ENCODE data around the genes EPB41L4B and PALM2AKAP2.

- PRO-cap = bidirectional peak, plus-strand start at chr9:108710304, minus-strand start at chr9:108710046
Measured at GRCh38 chr9:108709777-108710181, 146.0 kb downstream of the ACTL7B start.

GRCh38 chr9:108755496-108755986, 100.2 kb downstream of the ACTL7B start:
- PRO-cap = no peak

DNA sequence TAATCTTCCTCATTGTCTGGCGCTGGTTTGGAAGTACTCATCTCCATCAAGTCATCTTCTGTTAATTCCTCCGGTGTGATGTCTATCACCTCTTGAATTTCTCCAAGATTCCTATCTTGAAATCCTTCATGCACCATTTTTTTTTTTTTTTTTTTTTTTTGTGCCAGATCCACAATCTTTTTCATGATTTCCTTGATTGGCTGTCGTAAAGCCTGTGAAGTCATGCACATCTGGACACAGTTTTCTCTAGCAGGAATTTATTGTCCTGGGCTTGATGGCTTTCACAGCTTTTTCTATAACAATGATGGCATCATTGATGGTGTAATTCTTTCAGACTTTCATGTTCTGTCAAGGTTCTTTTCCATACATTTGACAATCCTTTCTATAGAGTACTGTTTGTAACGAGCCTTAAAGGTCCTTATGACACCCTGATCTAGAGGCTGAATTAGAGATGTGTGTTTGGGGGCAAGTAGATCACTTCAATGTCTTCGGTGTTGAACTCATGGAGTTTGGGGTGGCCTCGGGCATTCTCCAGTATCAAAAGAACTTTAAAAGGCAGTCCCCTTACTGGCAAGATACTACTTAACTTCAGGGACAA, 8.9 kb downstream of the ACTL7A start:
- PRO-cap = no peak

GRCh38 chr9:108968015-108968522, 33.9 kb downstream of the ABITRAM start:
- PRO-cap = no peak

GRCh38 chr9:109042228-109042895, 29.1 kb upstream of the CTNNAL1 start:
- PRO-cap = no peak

DNA sequence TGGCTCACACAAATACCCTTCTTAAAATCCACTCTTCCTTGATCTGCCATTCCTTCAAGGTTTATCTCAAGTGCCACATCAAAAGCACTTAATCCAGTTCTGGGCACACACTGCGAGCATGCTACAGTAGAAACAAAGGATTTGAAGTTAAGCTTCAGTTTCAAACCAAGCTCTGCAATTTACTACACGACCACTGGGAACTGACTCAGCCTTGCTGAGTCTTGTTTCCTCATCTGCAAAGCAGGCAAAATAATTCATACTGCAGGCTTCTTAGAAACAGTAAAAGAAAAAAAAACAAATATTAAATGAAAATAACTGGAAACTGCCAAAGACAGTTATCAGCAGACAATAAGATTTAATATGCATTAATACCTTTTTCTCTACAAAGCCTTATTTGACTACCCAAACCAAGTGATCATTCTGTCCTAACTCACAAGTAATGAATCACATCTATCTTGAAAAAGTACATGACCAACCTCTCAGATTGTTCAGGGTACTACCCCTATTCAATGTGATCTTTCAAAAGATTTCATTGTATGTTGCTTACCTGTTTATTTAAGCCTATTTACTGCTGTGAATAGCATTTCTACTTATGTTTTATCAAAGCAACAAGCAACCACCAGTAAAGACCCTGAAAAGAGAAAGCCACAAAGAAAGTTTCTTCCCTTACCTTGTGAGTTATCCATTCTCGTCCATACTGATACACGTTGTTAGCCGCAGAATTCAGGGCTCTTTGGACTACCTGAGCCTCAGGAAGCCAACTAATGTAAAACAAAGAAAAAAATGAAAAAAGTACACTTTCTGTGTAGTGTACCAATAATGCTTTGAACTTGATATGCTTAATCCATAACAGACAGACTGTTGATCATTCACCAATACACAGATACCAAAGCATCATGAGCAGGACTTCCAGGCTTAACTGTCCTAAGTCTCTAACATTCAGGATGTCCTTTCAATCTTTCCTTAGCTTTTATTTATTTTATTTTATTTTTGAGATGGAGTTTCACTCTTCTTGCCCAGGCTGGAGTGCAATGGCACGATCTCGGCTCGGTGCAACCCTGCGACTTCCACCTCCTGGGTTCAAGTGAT, 50.9 kb upstream of the CTNNAL1 start:
- PRO-cap = no peak

GRCh38 chr9:109274680-109275721, 45.9 kb downstream of the EPB41L4B start:
- PRO-cap = bidirectional peak, plus-strand start at chr9:109275467, minus-strand start at chr9:109275274

DNA sequence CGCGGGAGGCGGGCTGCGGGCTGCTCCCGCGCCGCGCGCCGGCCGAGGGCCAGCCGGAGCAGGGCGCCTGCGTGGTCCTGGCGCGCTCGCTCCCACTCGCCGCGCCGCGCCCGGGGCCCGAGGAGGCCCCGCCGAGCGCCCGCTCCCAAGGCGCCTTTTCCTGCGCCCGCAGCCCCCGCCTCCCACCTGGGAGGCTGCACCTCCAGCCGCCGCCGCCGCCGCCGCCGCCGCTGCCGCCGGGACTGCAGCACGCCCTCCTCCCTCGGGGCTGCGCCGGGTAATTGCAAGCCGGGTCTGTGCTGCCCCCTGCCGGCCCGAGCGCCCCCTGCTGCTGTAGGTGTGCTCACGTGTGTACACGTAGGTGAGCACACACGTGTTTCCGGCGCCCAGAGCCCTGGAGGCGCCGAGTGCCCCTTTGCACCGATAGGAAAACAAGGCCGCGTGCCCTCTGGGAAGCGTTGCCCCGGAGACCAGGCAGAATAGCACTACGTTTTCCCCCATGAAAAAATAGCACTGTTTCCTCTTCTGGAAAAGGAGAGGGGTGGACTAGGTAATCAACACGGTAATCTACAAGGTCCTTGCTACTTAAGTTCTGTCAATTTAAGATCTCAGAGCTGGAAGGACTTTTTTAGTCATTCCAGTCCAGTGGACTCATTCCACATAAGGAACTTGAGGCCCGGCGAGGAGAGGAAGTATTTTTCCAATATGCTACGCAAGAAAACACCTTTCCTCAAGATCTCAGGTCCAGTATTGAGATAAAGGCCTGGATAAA, at the start of gene EPB41L4B:
Gene EPB41L4B (minus strand): TSS at position 256 of the 772 bp plus-strand sequence.
- PRO-cap = unidirectional peak, minus-strand start at position 159 of the sequence; unidirectional peak, minus-strand start at position 196 of the sequence

DNA sequence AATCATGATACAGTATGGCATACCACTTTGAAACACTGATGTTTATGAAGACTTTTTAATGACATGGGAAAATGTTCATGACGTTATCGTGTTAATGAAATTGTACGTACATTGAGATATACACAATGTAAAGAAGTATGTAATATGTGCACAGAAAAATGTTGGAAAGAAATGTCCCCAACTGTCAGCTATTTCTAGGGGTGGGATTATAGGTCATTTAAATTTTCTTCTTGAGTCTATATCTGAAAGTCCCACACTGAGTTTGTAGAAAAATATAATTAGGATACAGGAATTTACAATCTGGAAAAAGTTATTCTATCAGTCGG, 25.6 kb upstream of the EPB41L4B start:
- PRO-cap = no peak

GRCh38 chr9:109487376-109487651, 10.8 kb downstream of the PTPN3 start:
- PRO-cap = no peak

GRCh38 chr9:109770884-109771654, 8.9 kb upstream of the PALM2AKAP2 start:
- PRO-cap = no peak

DNA sequence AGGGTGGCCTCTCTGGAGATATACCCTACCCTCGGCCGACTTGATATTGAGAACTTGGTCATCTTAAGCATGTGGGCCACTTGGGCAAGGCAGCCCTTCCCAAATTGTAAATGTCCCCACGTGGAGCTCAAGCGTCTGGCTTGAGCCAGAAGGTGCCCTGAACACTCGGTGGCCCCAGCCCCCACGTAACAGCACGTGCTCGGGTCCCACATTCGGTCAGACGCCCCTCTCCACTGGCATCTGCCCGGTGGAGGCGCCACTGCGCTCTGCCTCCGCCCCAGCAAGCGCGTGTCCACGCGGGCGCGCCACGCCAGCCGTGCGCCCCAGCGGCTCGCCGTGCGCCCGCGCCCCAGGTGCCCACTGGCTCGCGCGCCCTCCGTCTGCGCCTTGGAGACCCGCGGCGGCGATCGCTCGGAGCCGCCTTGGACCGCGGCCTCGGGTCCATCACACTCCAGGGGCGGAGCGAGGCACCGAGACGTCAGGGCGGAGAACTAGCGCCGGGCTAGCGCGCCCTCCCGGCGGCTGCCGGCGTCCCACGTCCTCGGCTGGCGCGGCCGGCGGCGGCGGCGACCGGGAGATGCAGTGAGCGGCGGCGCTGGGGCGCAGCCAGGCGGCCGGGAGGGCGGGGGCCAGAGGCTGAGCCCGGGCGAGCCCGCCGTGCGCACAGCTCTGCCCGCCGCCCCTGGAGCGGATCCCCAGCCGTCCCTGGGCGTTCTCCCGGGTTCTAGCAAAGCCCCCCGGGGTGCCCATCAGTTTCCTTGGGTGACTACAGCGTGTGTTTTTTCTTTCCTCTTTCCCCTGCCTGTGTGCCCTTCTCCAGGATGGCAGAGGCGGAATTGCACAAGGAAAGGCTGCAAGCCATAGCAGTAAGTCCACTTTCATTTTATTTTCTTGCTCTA, at the start of gene PALM2AKAP2:
Gene PALM2AKAP2 (plus strand): TSS at position 531 of the 899 bp plus-strand sequence.
- PRO-cap = bidirectional peak, plus-strand start at position 531 of the sequence, minus-strand start at position 547 of the sequence

GRCh38 chr9:109780567-109781385, 778 bp downstream of the PALM2AKAP2 start:
- PRO-cap = bidirectional peak, plus-strand start at chr9:109781027, minus-strand start at chr9:109781005

DNA sequence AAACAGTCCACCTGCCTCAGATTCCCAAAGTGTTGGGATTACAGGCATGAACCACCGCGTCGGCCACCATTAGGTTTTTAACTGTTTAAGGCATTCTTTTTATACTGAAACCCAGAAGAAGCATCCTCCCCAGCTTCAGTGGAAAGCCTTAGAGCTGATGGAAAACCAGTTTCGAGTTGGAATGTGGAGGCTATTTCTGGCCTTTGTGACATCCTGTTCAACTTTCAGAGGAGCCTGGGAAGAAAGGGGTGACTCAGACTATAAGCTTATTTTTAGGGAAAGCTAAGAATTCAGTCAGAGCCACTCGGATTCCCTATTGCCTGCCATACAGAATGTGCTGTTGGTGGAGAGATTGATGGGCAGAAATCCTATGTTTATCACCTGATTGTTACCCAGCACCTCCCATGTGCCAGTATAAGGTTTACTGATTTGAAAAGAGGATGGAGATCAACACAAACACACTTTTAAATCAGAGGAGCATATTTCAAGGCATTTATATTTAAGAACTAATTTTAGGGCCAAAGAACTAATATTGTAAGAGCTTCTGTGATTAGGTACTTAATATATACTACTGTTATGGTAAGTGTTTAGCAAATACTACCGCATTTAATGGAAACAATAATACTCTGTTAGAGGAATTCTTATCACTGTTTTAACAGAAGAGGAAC, 19.9 kb downstream of the PALM2AKAP2 start:
- PRO-cap = no peak

DNA sequence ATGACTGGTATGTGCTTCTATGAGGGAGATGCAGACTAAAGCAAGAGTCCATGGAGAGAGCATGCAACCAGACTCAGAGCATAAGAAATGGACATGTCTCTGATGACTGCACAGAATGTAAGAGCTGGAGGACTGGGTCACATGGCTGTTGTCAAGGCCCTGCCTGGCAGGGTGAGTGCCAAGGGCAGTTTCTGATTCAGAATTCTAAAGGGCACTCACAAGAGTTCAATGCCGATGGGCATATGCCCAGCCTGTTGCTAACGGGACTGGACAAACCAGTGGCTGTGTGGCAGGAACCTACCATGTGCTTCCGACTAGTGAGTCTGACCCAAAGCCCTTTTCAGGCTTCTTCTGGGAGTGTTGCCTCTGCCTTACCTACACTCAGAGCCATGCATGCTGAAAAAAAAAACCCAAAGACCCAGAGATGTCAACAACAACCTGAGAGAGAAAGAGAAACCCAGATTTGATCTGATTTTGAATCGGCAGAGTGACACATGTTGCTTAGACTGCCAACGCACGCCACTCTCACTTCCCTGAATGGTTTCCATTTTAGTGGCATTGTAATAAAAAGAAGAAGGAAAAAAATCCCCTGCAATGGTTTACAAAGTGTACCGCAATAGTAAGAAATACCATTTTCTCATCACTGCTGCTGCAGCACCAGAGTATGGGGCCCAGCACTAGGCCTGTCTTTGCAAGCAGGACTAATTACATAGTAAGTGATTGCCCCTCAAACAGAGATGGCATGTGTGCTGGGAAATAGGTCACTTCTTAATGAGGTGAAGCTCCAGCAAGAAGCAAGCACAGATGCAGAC, 194.3 kb downstream of the PALM2AKAP2 start:
- PRO-cap = no peak

GRCh38 chr9:110206770-110207965, 791 bp downstream of the C9orf152 start:
- PRO-cap = bidirectional peak, plus-strand start at chr9:110207165, minus-strand start at chr9:110207031; unidirectional peak, minus-strand start at chr9:110207216; bidirectional peak, plus-strand start at chr9:110207282, minus-strand start at chr9:110207216; bidirectional peak, plus-strand start at chr9:110207654, minus-strand start at chr9:110207517

GRCh38 chr9:110407802-110408443, 70.3 kb upstream of the TXNDC8 start:
- PRO-cap = no peak

DNA sequence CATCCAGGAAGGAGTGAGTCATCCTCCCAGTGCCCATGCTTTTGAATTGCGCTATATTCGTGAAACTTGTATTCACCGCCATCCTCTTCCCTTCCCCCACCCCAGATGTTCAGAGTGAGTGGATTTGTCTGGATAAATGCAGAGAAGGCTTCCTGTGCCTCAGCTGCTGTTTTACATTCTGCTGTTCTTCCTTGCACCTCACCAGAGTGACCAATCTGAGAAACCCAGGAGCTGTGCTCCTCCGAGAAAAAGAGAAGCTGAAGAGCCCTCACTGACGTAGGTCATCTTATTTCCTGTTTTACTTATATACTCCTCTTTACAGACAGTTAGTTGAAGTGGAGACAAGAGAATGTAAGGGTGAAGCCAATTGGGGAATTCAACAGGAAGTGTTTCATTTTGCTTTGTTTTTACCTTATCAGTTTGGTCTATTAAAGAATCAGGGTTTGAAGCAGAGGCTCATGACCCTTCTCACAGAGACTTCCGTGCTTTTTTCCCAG, 24.7 kb upstream of the SVEP1 start:
- PRO-cap = no peak

- PRO-cap = no peak
Measured at GRCh38 chr9:111371466-111371909, 41.5 kb upstream of the OR2K2 start.

- PRO-cap = no peak
Measured at GRCh38 chr9:111451555-111451921, 32.6 kb downstream of the ECPAS start.

All from vermiform appendix (tissue), 1 donor.